Endometrial microvascular endothelial cells (primary cell): ENCODE results near the gene PLEKHG5.

DNA sequence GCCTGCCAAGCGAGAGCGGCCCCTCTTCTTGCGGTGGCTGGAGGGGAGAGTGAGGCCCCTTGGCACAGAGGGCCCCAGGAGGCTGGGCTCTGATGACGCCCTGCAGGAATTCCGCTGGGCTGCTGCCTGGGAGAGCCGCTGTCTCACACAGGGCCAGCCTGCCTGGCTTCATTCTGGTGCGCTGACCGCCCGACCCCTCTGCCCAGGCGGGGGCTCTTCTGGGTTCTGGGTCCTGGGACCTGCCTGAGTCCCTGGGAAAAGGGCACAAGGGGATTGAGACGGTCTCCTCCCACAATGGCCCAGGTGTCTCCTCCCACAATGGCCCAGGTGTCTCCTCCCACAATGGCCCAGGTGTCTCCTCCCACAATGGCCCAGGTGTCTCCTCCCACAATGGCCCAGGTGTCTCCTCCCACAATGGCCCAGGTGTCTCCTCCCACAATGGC lies 22.4 kb downstream of the TP73 start:
- RAMPAGE, long total RNA, result no peak

GRCh38 chr1:3787728-3788248 lies 8.5 kb downstream of the LRRC47 start:
- RAMPAGE, long total RNA, result no peak

GRCh38 chr1:3838571-3839229 lies 18.3 kb downstream of the CEP104 start:
- RAMPAGE, long total RNA, result no peak

DNA sequence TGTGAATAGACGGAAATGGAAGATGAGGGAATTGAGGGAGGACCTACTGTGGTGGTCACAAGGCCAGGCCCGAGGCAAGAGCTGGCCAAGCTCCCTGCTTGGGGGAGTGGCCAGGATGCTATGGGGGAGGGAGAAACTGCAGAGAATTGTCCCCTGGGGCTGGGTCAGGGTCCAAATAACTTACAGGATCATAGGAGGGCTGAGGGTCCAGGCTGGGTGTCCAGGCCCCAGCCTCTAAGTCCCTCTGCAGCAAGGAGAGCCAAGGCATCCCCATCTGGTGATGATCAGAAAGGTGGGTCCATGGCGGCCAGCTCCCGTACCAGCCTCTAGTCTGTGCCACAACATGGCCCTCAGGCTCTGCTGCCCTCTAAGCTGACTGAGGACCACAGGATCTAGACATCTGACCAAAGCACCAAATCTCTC lies 349.3 kb upstream of the AJAP1 start:
- RAMPAGE, long total RNA, result no peak

DNA sequence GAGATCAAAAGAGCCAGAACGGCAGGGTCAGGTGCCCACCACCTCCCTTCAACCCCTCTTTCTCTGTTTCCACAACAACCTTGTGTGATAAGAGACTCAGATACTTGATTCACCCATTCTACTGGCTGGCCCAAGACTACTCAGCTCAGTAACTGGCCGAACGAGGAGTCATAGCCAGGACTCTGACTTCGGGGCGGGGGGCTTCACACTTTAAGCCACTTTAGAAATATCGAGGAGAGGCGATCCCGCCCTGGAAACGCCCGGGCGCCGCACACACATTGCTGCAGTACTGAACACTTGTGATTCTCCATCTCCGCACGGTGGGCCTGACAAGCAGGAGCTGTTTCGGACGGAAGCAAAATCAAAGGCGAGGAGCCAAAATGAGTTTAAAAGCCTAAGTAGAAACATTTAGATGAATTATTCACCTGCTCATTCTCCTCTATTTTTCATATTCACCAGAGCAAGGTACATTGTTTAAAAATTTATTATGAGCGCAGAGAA lies 182.1 kb downstream of the NPHP4 start:
- RAMPAGE, long total RNA, result no peak

GRCh38 chr1:5991350-5991569 lies 965 bp downstream of the NPHP4 start:
- RAMPAGE, long total RNA, result no peak

- RAMPAGE, long total RNA, result no peak
Observed at GRCh38 chr1:6013020-6013438, 20.8 kb upstream of the NPHP4 start.

GRCh38 chr1:6179008-6179459 lies 1.1 kb downstream of the CHD5 start:
- RAMPAGE, long total RNA, result no peak

DNA sequence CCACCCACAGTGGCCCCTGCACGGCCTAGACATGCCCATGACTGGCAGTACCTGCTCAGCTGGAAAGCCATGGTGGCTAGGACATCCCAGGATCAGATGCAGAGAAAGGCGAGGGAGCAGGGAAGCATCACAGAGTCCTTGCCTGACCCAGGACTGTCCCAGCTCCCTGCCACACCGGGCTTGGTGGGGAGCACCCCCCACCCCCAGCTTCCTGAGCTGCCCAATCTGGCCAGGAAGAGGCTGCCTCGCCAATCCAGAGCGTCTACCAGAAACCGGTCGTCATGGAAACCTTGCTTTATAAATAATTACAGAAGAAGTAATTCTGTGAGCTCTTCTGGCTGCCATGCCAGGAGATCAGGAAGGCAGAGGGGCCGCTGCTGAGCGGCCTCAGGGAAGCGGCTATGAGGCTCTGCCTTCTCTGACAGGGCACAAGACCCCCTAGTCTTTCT lies 34.8 kb downstream of the ACOT7 start:
- RAMPAGE, long total RNA, result no peak

DNA sequence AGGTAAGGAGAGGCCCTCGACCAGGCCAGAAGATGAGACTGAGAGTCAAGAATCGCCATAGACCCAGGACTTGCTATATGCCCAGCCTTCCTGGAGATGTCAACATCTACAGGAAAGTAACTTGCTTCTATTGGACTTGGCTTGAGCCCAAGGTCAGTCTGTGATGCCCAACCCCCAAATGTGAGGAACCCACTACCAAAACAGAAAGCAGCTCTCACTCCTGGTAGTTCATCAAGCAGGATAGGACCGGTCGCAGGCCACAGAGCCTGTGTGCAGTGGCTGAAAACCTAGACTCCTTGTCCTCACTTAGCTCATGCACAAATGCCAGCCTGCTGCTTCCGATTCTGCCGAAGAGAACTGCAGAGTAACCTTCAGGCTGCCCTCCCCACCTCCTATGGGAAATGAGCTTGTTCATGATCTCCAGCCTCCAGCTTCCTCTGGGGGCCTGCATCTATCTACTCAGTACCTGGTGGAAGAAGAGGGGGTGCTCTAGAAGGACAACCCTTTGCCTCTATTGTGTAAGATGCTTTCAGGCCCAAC lies 1.4 kb downstream of the ACOT7 start:
- RAMPAGE, long total RNA, result no peak

DNA sequence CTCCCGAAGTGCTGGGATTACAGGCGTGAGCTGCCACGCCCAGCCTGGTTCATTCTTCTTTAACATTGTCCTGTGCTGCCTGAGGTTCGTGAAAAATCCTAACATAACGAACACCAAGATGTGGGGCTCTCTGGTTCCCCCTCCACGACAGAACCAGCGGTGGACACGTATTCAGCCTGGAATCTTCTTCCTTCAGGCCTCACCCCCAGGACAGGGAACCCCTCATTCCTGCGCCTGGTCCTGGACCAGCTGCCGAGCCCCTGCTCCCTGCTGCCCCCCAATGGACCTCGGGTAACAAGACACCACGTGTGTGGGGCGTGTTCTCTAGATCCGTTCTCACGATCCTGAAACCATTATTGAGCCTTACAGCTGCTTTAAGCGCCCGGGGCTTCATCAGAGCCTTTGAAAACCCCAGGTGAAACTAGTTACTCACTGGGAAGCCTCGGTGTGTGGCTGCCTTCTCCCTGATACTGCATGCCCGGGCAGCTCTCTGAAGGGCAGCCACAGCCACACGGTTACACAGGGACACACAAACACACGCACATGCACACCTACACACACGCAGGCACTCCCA lies 5.4 kb downstream of the HES2 start:
- RAMPAGE, long total RNA, result no peak

DNA sequence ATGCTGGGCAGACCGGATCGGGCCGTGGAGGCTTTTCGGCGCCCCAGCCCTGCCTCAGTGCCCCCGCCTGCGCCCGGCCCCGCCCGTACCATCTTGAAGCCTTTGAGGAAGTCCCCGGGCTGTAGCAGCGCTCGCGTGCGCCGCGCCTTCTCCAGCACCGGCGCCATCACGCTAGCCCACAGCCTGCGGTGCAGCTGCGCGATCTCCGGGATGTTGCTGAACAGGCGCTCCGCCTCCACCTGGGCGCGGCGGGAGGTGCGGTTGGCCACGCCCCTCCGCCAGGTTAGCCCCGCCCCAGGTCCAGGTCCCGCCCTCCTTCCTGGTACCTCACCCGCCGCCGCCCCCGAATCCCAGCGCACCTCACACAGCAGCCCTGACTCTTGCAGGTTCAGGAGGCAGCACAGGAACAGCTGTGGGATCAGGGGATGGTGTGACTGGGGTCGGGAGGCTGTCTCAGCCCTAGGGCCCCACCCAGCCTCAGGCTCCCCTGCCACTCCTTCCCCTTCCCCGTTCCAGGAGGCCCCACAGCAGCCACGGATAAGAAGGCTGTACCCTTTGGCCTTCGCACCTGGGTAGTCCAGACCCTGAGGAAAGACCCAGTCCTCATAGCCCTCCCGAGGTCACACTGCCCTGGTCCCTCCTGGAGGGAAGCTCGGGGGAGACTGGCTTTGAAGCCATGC lies 5.6 kb upstream of the TNFRSF25 start:
- RAMPAGE, long total RNA, result no peak

DNA sequence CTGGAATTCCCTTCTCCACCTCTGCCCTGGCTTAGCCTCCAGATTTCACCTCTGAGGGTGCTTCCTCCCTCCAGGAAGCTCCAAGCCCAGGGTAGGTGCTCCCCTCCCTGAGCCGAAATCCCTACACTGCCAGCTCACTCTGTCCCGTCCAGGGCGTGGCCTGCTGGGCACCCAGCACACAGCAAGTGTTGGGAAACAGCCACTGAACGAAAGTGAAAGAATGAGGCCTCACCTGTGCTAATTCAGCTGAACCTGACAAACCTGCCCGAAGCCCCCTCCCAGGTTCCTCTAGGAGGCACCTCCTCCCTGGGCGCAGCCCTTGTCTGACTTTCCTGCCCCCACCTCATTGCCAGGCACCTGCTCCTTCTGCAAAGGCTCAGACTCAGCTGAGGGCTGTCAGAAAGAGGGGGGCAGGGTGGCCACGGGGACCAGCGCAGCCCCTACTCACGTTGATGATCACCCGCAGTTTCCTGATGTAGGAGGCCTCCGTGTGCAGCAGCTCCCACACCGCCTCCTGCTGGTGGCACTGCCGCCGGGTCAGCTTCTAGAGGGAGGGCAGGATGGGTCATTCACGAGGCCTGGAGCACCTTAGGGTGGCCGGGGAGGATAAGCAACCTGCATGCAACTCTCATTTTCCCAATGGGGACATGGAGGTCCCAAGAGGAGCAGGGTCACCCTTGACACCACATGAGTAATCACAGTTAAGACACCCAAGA lies 6.3 kb upstream of the TNFRSF25 start:
- RAMPAGE, long total RNA, result no peak

DNA sequence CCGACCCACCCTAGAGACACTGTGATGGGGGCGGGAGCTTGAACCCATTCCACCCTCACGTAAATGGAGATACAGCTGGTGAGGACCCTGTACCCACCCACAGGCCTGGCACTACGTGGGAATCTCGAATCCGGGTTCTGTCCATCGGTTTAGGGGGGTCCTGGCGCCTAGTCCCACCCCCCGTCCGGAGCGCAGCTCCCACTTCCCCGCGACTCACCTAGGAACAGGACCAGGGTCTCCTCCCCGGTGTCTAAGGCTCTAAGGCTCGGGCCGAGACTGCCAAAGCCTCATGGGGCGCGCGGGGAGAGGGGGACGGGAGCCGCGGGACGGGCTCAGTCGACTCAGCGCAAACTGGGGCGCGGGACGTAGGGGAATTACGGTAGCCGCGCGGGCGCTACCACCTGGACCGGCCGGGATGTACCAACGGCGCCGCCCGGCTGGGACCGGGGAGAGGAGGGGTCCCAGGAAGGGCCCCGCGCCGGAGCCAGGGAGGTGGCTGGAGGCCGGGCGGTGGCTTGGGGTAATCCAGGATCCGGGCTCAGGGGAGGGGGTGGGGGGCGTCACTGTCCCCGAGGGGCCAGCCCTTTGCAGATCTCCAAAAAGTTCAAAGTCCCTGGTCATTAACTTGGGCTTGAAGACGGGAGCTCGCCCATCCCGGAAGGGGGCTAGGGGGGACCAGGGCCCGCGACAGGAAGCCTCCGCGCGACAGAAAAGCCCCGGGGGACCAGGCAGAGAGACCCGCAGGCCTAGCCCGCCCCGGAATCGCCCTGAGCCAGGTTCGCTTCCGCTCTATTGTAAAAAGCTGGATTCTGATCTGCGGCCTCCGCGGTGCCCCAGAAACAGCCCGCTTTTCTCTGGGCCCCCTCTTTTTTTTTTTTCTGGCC lies 997 bp downstream of the PLEKHG5 start:
- RAMPAGE, long total RNA, result start-site peak on the minus strand centred at position 637 of the sequence, 713 bp wide, 17 and 14 reads in 2 replicates

DNA sequence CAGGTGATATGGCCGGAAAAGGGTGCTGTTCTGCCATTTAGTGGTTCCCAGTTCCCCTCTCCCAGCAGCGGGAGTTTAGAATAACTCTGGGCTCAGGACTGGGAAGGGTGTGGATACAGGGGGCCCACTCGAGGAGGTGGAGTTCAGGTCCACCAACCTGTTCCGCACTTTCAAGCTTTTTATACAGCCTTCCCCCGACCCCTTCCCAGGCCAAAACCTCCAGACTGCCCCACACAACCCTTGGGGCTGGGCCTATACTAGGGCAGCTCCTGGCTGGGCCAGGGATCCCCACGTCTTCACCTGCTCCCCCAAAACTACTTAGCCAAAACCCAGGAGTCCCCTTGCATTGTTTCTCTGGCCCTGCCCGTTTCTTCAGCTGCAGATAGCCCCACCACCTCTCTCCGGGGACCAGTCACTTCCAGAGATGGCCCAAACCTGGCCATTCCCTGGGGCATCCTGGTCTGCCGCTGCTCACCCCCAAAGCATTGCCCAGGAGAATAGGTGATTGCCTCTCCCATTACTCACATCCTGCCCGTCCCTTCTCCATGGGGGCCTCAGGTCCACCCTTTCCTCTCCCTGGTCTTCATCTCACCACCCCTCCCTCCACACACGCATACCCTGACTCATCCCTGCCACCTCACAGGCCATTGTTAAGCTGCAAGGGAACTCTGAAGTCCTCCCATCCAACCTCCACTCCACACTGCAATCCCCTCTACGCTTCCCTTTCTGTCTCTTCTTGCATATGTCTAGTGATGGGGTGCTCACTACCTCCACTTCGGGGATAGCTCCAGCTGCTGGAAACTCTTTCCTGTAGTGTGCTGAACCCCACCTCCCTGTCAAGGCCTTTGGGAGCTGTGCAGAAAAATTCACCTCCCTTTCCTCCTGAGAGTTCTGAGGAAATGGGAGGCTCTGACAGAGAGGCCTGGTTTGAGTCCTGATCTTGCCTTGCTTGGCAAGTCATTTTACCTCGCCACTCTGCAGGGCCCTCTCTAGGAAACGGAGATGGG lies at the start of gene PLEKHG5:
PLEKHG5 (minus strand) TSS at position 556 of the 1,007 bp plus-strand sequence.
- RAMPAGE, long total RNA, result no peak

- RAMPAGE, long total RNA, result no peak
Observed at GRCh38 chr1:6582781-6583204, 3.0 kb downstream of the ZBTB48 start.

DNA sequence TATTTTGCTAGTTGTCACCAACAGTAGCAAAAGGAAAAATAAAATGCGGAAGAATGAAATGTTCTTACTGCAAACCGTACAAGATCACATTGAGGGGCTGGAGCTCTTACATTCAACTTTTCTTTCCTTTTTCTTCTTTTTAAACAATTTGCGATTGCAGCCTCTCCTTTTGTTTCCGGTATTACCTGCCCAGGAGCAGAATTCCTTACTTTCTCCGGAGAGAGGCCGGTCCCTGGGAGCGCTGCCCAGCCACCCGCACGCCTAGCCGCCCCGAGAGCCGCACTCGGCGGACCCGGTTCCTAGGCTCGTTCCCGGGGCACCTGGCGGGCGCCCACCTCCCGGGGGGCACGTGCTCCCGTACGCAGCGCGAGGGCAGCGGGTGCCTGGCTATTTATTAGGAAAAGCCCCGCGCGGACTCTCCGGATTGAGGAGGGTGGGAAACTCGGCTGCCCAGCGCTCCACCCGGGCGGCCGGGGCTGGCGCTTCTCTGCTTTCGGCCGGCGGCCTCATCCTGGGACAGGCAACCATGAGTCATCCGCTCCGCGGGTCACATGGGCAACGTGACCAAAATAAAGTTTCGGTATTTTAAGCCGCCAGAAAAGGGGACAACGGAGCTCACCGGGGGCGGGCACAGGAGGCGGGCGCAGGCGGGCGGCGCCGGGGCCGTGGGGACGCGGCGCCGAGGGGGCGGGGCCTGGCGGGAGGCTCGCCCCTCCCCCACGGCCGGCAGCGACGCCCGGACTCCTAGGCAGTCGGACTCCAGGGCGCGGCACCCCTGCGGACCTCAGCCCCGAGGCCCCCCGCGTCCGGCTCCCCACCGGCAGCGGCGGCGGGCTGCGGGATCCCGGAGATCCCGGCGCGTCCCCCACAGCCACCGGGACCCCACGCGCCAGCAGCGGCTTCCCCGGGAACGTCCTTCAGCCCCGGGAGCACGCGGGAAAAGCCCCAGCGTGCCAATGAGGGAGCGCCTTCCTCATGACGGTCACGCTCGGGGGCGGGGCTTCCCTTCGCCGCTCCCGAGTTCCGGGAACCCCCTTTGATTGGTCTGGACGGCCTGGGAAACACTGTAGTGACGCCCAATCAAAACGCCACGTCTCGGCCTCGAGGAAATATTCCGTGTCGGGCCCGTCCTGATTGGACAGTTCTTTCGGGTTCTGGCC lies 835 bp upstream of the CAMTA1 start:
- RAMPAGE, long total RNA, result no peak

- RAMPAGE, long total RNA, result no peak
Observed at GRCh38 chr1:6811491-6812013, 26.3 kb downstream of the CAMTA1 start.

DNA sequence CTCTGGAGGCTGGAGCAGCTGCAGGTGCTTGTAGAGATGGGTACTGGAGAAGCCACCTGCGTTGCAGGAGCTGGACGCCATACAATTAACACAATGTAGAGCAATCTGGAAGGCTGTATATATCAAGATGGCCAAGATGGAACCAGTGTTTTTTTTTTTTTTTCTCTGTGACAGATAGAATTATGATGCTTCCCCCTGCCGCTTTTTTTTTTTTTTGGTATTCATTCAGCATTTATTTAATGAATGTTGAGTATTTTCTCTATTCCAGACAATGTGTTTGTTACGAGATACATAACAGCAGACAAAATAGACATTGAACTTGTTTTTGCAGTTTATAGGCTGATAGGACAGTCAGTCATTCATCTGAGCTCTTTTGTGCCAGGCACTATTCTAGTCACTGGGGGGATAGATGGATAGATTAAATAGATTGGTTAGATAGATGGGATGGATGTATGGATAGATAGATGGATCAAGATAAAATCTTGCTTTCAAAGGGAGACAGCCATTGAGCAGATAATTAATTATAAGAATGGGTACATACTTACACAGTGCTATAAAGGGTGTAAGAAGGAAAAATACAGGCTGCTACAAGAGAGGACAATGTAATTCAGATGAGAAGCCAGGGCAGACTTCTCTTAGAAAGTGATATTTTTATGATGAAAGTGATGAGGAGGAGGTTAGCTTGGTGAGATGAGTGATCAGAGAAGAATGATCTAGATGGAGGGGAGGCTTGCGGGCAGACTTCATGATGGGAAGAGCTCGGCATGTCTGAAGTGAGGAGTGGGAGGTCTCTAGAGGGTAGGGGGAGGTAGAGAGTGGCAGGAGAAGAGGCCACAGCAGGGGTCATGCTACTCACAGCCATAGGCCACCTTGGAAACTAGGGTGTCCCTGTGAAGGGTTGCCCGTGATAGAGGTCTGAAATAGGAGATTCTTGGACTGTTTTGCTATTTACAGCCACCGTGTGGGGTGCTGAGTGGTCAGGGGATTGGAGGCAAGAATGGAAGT lies 71.2 kb downstream of the CAMTA1 start:
- RAMPAGE, long total RNA, result no peak

DNA sequence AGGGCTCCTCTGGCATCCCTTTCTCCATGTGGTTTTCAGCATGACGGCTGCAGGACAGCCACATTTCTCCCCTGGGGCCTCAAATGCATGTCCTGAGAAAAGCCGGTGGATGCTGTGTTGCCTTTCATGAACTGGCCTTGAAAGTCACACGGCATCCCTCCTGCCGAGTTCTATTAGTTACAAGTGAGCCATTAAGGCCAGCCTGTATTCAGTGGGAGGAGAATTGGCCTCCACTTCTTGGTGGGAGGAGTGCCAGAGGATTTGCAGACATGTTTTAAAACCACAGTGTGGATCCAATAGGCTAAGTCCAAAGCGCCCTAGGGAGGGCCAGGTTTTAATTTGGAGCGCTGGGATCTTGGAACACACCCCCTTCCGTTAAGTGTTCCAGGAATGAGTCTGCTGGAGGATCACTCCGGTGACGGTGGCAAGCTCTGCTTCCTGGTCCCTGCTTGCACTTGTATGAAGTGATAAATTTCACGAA lies 137.3 kb downstream of the CAMTA1 start:
- RAMPAGE, long total RNA, result no peak